ENCODE results near the genes COG4, VAC14 and HYDIN.

DNA sequence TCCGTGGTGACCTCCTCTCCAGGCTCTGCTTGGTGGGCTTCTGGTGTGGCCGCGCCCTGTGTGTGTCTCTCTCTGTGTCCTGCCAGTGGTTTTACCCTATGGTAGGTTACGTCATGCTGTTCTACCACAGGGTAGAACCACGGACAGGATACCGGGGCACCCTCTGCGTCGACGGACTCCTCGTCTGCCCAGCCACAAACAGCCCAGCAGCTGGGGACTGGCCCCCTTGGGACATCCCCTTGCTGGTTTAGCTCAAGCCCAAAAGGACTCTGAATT, 18.2 kb upstream of the CLEC18A start:
- PRO-cap, 2 experiments: no peak in any of the 2 experiments

DNA sequence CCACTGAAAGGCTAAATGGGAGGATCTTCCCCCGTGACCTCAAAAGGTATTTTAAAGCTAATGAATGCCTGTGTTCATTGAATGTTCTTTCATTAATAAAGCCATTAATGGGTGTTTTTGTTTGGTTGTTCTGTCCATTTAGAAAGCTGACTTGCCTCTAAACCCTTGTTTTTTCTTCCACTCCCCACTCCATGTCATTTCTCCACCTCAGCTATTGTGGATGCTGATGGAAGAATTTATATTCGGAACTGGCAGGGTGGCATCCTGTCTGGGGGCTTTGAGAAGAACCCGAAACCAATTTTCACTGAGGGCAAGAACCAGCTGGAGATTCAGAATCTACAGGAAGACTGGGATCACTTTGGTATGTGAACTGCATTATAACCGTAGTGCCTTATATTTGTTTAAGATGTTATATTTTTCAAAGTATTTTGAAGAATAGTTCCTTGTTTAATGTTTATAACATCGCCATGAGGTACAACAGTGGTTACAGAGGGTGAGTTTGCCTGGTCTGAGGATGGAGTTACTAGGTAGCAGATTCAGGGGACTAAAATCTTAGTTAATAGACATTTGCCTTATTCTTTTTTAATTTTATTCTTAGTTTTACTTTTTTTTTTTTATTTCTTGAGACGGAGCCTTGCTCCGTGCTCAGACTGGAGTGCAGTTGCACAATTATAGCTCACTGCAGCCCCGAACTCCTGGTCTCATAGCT, 18.0 kb downstream of the PDPR start:
- PRO-cap, 2 experiments: no peak in any of the 2 experiments

DNA sequence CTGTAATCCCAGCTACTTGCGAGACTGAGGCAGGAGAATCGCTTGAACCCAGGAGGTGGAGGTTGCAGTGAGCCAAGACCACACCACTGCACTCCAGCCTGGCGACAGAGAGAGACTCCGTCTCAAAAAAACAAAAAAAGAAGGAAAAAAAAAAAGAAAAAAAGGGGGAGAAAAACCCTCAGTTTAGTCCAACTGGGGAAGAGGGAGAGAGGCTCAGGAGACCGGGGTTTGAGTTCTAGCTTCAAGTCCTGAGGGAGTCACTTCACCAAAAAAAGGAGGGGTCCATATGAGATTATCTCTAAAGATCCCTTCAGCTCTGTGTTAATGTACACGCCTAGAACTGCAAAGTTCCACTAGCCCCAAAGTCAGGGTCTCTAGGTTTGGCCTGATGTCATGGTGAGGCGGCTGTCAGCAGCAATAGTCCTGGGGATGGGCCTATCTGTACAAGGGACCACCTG, 6.0 kb downstream of the AARS1 start:
- PRO-cap, 2 experiments: no peak in any of the 2 experiments

GRCh38 chr16:70380401-70381221, 33.9 kb downstream of the DDX19A start:
- PRO-cap, 2 experiments: no peak in any of the 2 experiments

DNA sequence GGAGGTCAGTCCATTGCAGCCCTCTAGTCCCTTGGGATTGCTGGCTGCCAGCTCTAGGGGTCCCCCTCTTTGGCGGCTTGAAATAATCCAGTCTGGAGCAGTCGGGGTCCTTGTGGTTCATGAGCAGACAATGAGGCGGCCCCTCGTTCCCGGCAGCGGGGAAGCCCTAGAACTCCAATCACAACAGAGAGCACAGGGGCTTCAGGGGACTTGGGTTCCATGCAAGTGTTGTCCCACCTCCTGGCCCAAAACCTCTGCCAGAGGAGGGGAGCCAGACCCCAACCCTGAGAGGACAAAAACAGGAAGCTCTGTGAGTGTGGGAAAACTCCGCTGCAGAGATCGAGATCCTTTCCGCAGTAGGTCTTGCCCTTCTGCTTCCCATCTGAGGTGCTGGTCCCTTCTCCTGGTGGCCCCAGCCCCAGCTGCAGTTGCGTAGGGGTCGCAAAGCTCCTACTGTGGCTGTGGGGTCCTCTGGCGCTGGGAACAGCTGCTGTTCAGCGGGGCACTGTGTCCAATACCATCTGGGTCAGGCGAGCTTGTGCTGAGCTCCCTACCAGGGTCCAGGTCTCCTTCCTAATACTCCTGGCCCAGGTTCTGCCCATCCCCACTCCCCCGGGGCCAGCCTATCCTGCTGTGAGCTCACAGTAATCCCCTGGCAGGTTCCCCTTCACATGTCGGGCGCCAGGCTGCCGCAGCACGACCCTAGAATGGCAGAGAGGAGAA, 39.9 kb downstream of the ST3GAL2 start:
- PRO-cap, 2 experiments: no peak in any of the 2 experiments

GRCh38 chr16:70522929-70523696, at the start of gene COG4:
TSS of gene COG4 (minus strand) at chr16:70523554.
- PRO-cap, 2 experiments: peak in 2 of 2 experiments; most common minus-strand start chr16:70523552 (in 2)

DNA sequence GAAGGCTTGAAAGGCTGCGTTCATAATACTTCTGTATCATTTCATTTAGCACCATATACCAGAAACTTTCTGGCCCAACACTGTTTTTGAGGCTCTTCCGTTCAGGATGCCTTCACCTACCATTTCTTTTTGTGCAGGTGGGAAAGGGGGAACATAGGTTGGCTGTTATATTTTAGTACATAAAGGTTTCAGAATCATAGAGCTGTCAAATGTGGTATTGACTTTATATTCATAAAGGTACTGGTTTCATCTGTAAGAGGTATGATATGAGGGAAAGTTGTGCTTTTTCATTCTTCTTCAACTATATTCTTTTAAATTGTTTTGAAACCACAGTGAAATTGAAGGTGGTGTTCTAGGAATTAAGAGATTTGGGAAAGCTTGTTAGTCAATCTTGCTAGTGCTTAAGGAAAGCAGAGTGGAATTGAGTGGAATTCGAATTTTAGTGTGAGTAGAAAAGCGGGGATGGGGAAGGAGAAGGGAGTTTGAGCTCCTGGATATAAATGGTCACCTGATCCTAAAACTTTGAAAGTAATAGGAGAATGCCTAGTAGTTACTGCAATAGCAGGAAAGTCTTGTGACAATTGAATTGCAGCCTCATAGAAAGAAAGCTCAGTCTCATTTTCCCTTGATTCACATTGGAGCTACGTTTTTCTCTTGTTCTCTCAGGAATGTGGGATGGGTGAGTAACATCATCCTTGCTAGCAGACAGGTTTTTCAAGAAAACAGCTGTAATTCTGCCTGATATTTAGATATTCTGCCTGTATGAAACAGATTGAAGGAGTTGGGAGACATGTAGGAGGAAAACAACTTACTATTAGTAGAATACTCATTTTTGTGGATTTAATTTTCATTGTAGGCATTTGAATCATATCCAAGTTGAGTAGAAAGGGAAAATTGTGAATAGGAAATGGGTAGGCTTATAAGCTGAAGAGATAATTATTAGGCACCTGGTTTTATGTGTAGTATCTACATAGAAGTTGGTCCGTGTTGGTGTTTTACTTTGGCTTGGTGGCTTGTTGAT, 25.2 kb downstream of the SF3B3 start:
- PRO-cap, 2 experiments: no peak in any of the 2 experiments

GRCh38 chr16:70661006-70662297, 15.1 kb downstream of the IL34 start:
- PRO-cap, 2 experiments: no peak in any of the 2 experiments

GRCh38 chr16:70693068-70693657, 7.3 kb upstream of the MTSS2 start:
- PRO-cap, 2 experiments: peak in 2 of 2 experiments; most common plus-strand start chr16:70693443 (in 2); most common minus-strand start chr16:70693366 (in 2)

- PRO-cap, 2 experiments: no peak in any of the 2 experiments
Measured at GRCh38 chr16:70708405-70708841, 22.6 kb upstream of the MTSS2 start.

- PRO-cap, 2 experiments: peak in 1 of 2 experiments; most common plus-strand start chr16:70725613 (in 1); most common minus-strand start chr16:70725346 (in 1)
Measured at GRCh38 chr16:70724620-70725766, 39.1 kb upstream of the MTSS2 start.

DNA sequence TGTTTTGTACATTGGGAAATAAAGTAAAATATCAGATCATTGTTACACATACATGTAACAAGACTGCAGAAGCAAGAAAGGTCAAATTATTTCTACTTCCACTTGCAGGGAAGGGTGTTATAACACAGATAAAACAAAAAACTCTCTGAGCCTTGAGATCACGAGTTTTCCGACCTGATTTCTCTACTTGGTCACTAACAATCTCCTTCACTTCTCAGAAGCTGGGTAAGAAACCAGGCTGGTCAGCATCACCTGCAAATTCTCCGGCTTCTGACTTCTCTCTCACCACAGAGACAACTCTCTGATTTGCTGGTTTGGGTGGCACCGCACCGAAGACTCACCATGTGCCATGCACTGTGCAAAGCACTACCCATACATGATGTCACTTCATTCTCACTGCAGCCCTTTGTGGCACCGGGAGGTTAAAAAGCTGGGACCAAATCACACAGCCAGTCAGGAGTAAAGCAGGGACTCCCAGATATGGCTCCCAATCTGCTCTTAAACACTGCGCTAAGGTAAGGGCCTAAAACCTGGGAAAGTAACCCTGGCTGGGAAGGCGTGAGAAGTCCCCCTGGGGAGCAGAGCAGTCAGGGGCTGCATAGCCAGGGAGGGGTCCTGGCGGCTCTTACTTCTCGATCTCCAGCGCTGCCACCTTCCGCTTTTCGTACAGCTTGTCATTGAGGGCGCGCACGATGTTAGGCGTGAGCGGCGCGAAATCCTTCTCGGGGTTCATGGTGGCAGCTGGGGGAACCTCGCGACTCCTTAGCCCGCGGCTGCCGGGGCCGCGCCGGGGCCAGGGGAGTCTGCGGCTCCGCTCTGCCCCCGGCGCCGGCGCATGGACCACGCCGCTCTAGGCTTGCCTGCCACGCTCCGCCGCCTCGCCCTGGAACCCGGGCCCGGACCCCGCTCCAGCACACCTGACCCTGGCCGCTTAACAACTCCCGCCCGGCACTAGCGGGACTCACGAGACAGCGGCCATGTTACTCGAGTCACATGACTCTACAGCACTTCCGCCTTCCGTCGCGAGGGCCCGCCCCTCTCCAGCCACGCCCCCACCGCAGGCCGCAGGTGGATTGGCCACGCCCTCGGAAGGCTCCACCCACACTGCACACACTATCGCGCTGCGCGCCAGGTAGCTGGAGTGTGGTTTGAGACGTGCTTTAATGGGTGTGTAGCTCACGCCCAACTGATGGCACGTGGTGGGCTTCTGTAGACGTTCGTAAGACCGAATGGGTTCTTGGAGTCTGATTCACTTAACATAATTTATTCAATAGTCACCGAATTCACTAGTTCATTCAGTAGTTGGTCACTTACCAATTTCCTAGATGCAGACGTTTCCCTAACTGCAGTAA, at the start of gene VAC14:
VAC14 (minus strand) TSS at position 991 of the 1,352 bp plus-strand sequence.
- PRO-cap, 2 experiments: peak in 2 of 2 experiments; most common plus-strand start position 1,113 of the sequence (in 1); most common minus-strand start position 986 of the sequence (in 2)

GRCh38 chr16:71230568-71231123, at the start of gene HYDIN:
TSS of gene HYDIN (minus strand) at chr16:71230722.
- PRO-cap, 2 experiments: no peak in any of the 2 experiments

GRCh38 chr16:71415620-71416090, 26.2 kb downstream of the TLE7 start:
- PRO-cap, 2 experiments: no peak in any of the 2 experiments

- PRO-cap, 2 experiments: no peak in any of the 2 experiments
Measured at GRCh38 chr16:71688416-71689161, 35.9 kb downstream of the PHLPP2 start.

DNA sequence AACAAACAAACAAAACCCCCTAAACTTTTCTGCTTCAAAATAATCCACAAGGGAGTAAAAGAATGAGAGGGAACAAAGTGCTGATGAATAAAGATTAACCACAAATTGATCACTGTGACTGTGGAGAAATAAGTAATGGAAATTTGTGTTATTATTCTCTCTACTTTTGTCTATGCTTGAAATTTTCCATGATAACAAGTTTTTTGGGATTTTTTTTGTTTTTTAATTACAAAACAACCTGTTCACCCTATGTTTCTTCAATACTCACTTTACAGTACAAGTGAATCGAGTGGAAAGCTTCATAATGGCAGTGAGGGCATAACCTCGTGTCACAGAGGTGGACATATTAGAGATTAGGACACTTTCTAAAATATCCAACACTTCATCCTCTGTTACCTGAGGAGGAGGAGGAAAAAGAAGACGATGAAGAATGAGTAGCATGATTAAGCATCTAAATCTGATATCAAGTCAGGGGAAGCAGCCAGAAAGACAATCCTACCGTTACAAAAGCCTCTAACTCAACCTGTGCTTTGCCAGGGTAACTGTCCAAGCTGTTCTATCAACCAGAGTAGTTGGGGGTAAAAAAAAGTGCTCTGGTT, 23.6 kb upstream of the PHLPP2 start:
- PRO-cap, 2 experiments: no peak in any of the 2 experiments

GRCh38 chr16:71881155-71881577, 2.8 kb downstream of the ZNF821 start:
- PRO-cap, 2 experiments: no peak in any of the 2 experiments

DNA sequence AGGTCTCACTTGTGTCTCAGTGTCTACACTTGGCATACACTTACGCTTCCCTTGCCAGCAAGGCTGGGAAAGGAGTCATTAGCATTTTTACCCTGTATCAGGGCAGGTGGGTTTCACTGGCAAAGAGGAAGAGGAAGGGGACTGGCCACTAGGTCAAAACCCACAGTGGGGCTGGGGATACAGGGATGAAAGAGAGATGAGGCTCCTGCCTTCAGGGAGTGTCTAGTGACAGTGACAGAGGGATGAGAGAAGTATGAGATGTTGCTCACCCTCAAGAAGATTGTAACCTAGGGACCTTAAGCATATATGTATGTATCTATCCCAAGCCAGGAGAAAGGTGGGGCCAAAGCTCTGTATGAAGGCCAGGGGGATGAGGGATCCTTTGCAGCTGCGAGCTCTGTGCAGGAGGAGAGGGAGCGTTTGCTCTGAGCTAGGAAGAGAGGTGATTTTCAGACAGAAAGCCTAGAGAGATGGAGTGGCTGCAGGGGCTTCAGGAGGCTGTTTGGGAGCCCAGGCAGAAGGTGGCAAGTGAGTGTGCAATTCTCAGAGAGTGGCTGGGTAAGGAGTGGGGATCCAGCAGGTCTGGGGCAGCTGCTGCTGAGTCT, 7.7 kb downstream of the DHODH start:
- PRO-cap, 2 experiments: no peak in any of the 2 experiments

- PRO-cap, 2 experiments: no peak in any of the 2 experiments
Measured at GRCh38 chr16:72016795-72017788, 8.5 kb downstream of the DHODH start.

- PRO-cap, 2 experiments: no peak in any of the 2 experiments
Measured at GRCh38 chr16:72108429-72108778, 14.8 kb downstream of the DHX38 start.